Peritoneum (tissue), 1 donor: Measurements from ENCODE around the gene TCEA3.

DNA sequence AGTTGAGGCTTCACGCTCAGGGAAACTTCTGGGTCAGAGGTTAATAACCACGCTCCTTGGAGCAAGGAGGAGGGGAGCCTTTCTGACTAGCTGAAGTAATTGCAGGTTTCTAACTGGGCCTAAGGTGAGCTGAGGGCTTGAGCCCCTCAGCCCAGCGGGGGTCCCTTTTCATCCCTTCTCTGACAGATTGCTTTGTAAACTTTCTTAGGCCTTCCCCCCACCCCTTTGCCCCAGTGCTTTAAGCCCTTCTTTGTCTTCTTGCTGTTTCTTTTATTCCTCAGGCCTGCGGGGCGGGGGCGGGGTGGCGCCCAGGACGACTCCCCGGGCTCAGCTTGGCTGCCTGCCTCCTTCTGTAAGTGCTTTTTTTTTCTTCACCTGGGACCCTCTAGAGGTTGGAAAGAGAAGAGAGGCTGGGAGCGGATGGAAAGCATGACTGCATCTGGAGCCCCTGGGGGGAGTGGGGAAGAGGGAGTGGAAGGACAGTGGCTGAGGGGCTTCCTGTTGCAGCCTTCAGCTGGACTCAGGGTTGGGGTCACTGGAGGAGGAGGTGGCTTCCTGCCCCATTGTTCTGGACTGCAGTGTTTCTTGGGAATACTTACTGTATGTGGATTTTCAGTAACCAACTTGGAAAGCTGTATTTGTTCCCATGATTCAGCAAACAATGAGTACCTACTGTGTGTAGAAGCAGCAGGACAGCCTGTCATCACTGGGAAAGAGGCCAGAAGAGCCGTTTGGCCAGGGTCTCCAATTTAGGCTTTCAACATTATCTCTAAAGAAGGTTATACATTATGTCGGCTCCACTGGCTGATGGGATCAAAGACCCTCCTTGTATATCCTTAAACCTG, 1.4 kb upstream of the ZNF436 start:
- PRO-cap: no peak

GRCh38 chr1:23423920-23424965, at the start of gene TCEA3:
Gene TCEA3, minus strand, starts transcription at chr1:23424748.
- PRO-cap: no peak

DNA sequence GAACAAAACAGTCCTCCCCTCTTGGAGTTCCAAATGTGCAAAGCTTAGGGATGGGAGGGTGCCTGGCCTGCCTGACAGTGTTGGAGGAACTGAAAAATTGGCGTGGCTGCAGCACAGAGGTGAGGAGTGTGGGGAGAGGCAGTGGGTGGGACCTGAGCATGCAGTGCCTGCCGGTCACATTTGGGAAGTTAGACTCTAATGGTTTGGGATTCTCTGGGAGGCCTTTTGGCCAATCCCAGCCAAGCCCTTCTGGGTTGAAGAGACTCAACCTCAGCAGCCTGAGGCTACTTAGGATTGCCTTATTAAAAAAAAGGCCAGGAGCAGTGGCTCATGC, 2.3 kb upstream of the TCEA3 start:
- PRO-cap: no peak

DNA sequence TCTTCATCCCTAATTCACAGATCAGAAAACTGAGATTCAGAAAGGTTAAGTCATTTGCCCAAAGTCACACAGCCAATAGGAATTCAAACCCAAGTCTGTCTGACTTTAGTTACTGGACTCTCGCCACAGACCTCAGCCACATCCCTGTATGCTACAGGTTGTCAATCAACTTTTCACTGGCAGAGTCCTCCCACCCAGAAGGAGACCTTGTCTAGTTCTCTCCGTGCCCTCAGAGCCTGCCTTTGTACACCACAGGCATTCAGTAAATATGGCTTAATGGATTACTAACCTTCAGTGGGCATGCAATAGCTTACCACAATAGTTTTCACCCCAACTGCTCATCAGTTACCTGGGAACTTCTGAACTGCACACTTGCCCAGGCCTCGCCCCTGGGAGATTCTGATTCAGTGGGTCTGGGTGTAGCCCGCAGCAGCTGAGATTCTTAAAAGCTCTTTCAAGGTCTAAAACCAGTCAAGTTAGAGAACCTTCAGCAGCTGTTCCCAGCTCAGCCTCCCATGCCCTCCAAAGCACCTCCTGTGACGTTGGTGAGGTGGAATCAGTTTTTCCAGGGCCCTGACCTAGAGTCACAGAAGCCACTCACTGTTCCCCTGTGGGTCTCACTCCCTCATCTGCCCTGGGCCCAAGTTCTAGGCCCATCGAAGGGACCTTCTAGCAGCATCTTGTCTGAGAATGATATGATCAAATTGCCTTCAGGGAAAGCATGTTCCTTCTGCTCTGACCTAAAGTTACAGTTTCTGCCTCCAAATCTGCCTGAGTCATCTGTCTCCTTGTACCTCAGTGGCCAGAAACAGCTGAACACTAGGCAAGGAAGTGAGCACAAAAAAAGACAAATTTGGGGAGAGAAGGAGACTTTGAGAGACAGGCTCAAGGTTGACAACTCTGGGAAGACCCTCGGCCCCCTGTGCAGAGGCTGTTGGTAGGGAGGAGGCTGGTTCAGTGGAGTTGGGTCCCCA, 10.8 kb downstream of the ASAP3 start:
- PRO-cap: no peak

DNA sequence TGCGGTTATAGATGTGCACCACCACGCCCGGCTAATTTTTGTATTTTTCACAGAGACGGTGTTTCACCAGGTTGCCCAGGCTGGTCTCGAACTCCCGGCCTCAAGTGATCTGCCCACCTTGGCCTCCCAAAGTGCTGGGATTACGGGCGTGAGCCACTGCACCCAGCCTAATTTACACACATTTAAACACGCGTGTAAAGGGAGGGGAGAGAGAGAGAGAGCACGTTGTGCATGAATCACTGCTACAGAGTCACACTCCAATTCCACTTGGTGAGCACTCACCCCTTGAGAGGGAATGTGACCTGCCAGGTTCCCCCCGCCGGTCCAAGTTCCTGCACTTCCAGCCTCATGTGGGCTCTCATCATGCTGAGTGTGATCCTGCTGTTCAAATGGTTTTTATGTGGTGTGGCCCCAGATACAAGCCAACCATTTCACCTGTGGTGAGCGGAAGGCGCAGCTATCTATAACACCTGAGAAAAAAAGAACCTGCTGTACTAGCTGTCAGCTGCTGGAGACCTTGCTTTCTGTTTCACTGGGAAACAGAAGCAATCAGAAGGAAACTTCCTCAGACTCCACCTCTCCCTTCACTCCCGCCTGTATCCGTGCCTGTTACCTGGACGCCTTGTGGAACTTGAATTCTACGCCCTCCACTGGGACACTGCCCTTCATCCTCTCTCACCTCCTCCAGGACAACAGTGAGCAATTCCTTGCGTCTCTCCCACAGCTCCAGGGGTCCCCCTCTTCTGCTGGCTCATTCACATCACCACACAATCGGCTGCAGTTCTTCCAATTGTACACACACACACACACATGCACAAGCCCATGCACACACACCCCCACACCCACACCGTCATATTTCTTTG, 64.5 kb upstream of the RPL11 start:
- PRO-cap: no peak

DNA sequence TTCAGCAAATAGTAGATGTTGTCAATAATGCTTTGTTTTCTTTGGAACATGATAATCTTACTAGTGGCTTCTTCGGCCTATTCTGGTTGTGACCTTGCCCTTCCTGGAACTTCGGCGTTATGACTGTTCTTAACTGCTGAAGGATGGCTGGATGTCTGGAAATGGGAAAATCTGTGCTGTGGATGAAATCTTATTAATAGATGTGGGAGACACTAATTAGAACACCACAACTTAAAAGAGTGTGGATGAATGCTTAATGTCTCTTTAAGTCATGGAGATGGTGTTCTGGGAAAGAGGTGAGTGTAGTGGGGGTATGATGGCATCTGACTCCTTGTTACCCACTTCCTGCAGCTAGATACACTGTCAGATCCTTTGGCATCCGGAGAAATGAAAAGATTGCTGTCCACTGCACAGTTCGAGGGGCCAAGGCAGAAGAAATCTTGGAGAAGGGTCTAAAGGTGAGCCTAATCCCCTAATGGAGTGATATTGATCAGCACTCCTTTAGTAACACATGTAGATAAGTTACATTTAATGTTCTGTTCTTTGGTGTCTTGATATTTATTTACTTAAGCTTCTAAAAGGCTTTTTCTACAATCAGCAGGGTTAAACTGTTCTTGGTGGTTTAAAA, 2.0 kb downstream of the RPL11 start:
- PRO-cap: no peak

DNA sequence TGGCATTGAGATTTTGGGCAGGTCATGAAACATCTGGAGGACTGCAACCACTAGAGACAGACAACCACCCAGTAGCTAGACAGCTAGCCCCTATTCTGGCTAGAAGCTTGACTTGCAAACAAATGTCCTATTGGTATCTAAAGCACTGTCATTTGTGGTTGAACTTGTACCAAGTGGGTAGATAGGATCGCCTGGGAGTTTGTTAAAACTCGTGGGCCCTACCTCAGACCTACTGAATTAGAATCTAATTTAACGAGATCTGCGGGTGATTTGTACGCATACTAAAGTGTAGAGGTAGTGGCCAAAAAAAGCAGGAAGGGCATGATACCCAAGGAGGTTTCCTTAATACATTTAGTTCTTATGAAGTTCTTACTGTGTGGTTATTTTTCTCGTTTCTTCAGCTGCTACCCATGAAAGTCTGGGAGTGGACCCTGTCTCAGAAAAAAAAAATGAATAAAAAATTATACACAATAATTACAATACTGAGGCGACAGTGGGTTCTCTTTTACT, 7.0 kb downstream of the RPL11 start:
- PRO-cap: no peak

DNA sequence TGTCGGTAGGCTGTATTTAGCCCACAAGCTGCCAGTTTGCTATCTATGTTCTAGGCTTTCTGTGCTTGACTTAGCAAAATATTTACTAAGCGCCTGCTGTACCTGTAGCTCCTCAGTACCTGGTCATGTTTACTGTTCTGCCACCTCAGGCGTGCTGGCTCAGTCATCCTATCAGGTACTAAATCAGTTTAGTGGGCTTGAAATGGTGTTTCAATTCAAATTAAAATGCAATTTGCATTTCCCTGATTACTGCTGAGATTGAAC, 15.7 kb upstream of the ELOA start:
- PRO-cap: no peak

- PRO-cap: no peak
These were observed 513 bp downstream of the ELOA start for GRCh38 chr1:23743641-23744327.

DNA sequence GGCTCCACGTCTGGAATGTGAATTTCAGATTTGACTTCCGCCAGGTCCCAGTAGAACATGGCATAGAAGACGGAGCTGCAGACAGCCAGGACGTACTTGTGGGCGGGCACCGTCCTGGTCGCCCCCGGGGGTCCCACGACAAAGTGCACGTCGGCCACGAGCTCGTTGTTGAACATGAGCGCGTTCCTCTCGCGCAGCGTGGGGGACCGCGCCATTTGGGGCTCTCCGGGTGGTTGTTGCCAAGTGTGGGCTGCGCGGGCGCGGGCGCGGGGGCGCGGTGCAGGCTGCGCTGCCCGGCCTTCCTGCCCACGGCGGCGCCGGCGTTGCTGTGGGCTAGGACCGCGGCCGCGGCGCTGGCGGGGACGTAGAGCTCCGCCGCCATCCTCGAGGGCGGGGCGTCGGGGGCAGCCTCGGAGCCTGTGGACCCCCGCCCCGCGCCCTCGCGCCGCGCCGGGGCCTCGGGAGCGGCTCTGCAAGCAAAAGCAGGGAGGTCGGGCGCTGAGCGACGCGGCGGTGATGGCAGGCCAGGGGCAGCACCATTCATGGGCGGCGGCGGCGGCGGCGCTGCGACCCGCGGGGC, 10.5 kb downstream of the CNR2 start:
- PRO-cap: no peak

- PRO-cap: bidirectional peak, plus-strand start at chr1:23959828, minus-strand start at chr1:23959609
These were observed 557 bp upstream of the PNRC2 start for GRCh38 chr1:23958767-23959774.

GRCh38 chr1:24149799-24150132, 6.8 kb upstream of the IL22RA1 start:
- PRO-cap: no peak

DNA sequence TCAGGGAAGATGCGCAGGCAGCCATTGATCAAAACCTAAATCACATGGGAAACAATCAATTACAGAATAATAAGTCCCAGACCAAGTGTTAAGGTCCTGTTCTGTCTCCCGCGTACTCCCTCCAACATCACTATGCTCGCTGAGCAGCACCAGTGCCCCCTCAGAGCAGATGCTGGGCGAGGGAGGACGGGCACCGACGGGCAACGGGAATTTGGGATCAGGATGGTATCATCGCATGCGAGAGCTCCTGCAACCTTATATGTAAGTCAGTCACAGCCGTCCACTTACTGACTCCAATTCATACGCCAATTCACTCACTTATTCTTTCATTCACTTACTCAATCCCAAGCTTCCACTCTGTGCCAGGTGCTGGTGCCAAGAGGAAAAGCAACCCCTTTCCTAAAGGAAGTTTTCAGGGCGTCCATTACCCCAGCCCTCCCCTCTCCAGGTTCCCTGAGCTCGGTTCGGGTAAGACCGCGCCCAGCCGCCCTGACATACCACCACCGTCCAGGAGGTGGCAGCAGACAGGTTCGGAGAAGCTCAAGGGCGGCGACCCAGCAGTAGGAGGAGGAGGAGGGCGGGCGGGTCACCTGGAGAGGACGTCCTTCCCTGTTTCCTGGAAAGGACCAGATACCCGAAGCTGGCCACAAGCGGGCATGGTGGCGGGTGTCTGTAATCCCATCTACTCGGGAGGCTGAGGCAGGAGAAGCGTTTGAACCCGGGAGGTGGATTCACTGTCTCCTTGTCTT, 7.4 kb upstream of the IL22RA1 start:
- PRO-cap: no peak

- PRO-cap: no peak
These were observed 8.4 kb upstream of the IL22RA1 start for GRCh38 chr1:24150894-24152221.

- PRO-cap: no peak
These were observed 3.0 kb downstream of the IFNLR1 start for GRCh38 chr1:24183964-24184667.

DNA sequence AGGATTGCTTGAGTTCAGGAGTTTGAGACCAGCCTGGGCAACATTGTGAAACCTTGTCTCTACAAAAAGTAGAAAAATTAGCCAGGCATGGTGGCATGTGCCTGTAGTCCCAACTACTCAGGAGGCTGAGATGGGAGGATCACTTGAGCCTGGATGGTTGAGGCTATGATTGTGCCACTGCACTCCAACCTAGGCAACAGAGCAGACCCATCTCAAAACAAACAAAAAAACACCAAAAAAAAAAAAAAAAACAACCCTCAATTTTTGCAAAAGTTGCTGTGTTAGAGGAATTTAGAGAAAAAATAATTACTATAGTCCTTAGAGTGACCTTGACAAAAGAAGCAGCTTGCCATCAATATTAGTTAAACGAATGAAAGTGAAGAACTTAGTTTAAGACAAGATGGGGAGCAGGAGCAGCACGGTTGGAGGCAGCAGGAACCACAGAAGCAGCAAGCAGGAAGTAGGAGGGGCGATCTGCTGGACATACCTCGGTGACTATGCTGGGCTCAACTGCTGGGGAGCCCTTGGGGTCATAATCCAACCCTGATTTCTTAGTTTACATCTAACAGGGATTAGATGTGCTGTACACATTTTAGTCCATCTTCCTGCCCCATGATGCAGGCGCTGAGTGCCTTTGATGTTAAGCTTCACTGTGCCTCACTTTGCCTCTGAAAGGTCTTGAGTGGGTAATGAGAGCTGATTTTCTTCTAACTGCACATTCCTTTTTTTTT, 1.5 kb upstream of the RCAN3 start:
- PRO-cap: no peak

DNA sequence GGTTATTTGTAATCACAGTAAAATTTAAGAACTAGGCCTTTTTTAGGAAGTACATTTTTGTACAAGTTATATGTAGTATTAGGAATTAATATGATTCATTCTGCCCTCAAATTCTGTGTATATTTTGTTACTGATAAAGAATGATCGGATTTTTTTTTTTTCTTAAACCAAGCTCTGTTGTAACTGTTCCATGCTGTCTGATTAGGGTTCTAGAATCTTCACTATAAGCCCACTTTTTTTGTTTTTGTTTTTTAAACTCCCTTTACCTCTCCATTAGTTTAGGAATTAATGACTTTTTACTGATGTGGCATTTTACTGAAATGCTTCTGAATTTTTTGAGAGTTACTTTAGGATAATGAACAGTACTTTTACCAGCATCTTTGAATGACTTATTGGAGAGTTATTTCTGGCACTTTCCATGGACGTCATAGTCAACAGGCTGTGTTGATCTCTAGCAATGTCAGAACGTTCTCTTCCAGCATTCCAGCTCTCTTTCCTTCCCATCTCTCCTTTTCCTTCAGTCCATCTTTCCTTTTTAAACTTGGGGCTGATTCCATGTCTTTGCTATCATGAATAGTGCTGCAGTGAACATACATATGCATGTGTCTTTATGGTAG, 48.4 kb downstream of the CLIC4 start:
- PRO-cap: no peak

DNA sequence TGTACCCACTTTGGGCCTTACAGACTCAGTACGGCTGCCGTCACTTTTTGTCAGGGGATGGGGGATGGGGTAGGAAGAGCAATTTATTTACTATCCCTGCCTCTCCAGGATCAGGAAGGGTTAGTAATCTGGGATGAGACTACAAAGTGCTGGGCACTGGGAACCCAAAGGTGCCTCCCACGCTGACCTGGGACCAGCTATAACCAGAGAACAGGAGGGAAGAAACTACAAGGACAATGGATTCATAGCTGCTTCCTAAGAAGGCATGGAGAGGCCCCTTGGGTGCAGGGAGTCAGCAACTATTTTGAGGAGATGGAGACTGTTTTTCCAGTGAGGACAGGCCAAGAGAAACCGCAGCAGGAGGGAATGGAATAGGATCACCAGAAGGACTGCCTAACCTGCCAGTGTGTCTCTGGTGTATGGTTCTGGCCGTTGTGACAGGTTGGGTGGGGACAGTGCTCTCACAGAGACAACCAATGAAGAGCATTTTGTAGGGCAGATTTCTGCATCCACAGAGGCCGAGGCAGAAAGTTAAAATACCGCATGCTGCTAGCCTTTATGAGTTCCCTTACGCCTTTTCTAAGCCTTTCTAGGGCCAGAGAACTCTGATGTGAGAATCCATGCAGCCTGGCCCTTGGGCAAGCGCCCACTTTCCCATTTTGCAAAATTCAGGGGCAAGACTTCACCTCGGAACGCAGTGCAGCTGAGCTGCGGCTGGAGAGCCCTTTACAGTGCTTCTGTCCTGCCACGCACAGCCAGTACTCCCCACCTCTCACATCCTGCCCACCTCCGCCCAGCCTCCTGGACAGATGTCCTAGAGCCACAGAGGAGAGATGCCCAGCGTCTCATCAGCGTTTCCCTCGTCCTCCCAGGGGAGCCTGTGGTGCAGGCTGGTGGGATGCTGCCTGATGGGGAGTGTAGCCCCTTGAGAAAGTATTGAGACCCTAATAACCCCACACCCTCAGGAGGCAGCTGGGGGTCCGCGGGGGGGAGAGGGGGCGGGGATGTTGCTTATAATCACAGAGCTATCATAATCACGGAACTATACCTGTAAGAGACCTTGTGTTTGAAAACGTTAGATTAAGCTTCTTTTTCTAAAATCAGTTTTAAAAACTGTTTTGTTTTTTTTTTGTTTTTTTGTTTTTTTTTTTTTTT, 29.8 kb downstream of the RUNX3 start:
- PRO-cap: no peak

GRCh38 chr1:24927372-24928438, 2.4 kb downstream of the RUNX3 start:
- PRO-cap: no peak

- PRO-cap: no peak
These were observed 90.4 kb upstream of the RUNX3 start for GRCh38 chr1:25020401-25020949.